Measurements from ENCODE around the gene PIWIL4.

- PRO-cap: unidirectional peak, minus-strand start at chr11:93742019
- RAMPAGE, long total RNA: no peak
Measured at GRCh38 chr11:93741762-93742488, 453 bp downstream of the C11orf54 start.

DNA sequence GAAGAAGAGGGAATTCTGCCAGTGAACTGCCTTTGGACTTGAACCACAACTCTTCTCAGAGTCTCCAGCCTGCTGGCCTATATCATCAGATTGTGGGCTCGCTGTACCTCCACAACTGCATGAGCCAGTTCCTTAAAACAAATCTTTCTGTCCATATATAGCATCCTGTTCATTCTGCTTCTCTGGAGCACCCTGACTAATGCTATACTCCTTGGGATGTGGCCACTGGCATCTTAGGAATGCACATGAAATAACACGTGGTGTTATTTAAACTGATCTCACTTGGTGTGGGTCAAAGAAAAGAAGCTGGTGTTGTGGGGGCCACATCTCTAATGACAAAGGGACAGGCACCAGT, 58.3 kb upstream of the VSTM5 start:
- PRO-cap: no peak
- RAMPAGE, long total RNA: no peak

DNA sequence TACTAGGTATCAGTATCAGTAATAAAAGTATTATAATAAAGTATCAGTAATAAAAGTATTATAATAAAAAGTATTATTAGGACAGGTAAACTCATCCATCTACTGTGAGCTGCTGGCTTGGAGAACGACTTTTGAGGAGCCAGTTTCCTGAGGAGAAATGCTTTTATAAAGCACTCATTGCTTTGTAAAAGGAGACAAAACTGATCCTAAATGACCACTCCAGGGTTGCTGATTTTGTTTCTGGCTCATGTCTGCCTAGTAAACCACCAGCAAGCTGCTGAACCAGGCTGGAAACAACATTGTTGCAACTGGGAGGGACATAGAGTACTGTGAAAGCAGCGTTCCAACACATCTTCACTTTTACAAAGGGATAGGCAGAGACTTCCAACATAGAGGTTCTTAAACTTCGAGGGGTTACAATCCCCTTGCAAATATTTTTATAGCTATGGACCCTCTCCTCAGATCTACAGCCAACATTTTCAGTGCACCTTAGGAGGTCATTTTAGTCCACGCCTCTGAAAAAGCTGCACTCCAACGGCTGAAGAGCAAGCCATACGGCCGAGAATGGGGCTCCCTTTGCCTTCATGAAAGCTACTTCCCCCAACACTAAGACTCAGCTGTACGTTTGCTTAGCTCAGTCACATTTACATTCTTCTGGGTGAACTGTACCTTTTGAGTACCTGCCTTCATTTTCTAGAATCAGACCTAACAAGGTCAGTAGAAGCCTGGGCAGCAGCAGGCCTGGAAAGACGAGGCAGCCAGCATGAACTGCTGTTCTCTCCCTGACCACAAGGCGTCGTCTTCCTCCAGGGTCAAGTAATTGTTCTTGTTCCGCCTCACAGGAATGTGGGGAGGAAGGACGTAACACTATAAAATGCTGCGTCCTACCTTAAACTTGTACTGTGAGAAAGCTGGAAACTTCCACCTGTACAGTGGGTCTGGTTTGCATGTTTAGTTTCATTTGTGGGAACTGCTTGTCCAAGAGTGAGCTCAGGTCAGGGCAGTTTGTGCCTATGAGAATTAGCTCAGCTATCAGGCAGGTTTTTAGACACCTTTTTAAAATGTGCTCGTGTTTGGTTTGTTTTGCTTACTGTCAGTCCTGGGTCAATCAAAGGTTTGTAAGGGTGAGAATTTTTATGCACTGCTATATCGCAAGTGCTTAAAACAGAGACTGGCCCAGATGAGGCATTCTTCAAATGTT, 54.9 kb downstream of the PANX1 start:
- PRO-cap: no peak
- RAMPAGE, long total RNA: no peak

DNA sequence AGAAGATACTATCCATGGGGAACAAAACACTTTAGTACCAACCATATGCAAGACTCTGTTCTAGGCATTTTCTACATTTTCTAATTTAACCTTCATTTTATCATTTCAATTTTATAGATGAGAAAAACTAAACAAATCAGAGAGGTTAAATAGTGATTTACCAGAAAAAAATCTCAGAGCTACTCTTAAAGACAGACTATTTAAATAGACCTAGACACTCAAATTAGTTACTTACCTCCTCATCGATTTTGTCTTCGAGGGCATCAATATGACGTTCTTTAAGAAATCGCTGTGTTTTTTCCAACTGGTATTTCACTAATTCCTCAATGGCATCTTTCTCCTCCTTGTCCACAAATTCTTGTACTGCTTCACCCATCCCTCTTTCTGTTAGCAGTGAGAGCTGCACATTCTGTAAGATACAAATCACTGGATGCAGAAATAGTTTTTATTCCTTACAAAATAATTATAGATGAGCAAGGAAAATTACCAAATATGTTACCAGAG, 34.4 kb downstream of the MRE11 start:
- PRO-cap: no peak
- RAMPAGE, long total RNA: no peak

- PRO-cap: no peak
- RAMPAGE, long total RNA: no peak
Measured at GRCh38 chr11:94544731-94545952, 1.4 kb downstream of the FUT4 start.

DNA sequence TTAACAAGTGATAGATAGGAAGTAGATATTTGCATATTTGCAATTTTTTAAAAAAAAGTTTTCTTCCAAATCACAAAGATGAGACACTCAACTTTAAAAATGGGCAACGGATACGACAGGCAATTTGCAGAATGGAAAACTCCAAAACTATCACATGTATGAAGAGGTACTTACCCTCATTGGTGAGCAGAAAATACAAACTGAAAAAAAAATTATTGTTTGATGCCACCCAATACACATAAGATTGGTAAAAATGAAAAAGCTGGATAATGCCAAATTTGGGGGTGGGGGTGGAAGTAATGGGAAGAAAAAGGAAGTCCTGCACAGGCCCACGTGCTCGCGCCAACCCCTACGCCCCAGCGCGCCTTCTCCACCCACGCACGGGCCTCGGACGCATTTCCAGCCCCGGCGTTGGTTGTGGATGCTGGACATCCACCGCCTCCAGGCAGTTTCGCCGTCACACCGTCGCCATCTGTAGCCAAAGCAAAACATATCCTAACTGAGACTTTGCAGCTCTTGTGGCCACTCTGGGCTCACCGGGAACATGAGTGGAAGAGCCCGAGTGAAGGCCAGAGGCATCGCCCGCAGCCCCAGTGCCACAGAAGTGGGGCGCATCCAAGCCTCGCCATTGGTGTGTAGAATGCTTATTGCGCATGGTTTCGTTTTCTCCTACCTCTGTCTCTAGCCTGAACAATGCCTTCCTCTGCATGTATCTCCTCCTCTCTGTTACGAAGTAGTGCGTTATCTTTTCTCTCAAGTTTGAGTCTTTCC, at the start of gene PIWIL4:
Gene PIWIL4, plus strand, starts transcription at position 394 of the 771 bp plus-strand sequence.
- PRO-cap: no peak
- RAMPAGE, long total RNA: no peak

GRCh38 chr11:94706274-94706665, 61.9 kb upstream of the AMOTL1 start:
- PRO-cap: no peak
- RAMPAGE, long total RNA: no peak

- PRO-cap: no peak
- RAMPAGE, long total RNA: no peak
Measured at GRCh38 chr11:94750489-94751239, 17.5 kb upstream of the AMOTL1 start.

DNA sequence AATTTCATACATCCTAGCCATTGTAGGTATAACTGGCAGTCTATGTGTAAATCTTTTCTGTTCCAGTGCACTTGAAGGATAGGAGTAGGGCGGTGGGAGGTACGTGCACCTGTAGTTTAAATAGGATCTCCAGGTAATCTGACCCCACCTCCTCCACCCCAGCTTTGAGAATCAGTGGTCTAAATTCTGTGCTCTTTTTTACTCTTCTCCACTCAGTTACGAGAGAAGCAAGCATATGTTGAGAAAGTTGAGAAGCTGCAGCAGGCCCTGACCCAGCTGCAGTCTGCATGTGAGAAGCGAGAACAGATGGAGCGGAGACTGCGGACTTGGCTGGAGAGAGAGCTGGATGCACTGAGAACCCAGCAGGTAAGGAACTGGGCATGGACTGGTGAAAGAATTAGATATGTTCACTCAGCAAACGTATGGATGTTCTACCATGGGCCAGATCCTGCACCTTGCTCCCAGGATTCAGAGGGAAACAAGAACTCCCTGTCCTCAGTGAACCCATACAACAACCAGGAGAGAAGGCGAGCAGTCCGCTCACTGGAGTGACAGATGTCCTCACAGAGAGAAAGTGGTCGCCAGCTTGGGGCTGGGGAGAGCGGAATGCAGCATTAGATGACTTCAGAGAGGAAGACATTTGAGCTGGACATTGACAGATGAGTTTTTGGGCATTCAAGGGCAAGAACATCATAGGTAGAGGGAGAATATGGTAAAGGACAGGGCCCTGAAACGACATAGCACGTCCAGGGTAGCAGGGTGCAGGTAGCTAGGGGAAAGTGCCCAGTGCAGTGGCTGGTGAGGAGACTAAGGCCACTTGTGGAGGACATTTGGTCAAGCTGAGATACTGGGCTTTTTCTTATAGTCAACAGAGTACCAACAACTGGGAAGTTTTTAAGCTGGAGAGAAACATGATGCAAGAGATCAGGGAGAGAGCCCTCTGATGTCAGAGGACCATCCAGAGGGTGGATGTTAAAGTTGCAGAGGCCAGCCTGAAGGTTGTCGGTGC, 85.9 kb downstream of the AMOTL1 start:
- PRO-cap: no peak
- RAMPAGE, long total RNA: no peak

DNA sequence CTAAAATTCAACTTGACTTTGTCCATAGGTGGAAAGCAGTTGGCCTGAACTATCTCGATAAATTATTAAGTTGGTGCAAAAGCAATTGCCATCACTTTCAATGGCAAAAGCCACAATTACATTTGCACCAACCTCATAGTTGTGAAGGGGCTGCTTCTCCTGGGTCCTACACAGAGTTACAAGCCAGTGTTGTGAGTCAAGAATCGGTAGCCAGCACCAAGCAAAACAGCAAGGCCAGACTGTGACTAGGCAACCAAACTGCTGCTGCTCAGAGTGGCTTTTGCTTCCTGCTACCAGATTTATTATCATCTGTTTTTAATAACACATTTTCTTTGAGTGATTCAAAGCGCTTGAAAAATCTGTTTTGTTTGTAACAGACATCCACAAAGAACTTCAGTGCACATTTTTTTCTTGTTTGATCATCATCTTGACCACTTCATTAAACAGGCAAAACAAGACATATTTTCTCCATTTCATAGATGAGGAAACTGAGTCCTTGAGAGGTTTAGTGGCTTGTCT, 40.2 kb downstream of the CWC15 start:
- PRO-cap: no peak
- RAMPAGE, long total RNA: no peak

DNA sequence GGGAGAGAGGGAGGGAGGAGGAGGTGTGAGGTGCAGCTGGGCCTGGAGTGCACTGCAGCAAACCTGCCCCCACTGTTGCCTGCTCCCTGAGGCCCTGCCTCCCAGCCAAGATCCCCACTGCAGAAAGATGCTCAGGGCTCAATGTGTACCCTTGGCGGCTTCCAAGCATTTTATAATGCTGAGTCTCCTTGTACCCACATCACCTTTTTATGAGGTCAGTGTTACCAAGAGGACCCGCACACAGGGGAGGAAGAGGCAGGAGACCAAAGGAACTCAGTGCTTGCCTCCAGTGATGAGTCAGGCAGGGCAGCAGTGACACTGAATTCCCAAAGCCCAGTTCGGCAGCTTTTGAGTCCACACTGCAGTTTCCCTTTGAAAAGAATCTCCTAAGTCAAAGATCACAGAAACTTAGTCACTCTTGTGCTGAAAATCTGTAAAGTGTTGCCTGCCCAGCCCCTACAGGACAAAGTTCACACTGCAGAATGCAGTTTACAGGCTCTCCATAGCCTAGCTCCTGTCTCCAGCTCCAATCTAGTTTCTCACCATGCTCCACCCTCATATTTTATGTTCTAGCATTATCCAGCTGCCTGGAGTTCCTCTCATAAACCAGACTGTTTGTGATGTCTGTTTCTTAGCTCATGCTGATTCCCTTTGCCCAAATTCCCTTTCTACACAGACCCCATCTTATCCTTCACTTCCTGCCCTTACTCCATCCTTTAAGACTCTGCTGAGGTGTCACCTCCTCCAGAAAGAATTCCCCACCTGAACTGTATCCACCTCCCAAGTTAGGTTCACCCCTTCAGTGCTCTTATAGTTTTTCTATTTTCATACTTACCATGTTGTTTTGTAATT, 3.3 kb downstream of the ENDOD1 start:
- PRO-cap: no peak
- RAMPAGE, long total RNA: no peak

DNA sequence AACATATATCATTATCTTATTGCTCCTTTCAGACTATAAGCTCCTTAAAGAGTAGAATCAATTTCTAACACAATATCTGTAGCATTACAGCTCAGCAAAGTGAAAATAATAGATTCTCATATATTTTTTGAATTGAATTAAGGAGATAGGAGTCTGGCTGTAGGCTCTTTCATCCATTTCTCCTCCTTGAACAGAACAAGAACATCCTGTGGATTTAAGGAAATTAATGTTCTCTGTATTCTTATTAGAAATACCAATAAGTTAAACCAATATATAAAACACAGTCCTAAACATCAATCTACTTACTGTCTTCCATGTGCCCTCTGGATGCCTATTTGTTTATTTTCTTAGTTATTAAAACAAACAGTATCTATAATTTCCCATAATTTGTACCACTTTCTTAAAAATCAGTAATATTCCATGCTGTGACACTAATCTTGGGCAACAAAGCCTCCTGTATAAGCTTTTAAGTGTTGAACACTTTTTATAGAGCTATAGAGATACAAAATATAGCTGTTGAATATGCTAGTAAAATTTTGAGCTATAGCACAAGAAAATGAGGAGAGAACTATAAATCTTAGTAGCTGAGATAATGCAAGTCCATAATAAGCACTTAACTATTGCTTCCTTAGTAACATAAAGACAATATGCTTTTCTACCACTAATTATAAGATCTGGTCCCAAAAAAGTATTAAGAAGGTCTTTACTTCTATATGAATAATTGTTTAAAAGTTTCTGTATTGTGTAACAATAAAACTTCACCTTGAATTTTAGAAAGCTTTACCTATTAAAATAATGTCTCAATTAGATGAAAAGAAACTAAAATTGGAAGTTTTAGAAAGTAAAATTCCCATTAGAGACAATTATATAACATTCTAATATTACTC, 28.6 kb downstream of the SESN3 start:
- PRO-cap: no peak
- RAMPAGE, long total RNA: no peak

DNA sequence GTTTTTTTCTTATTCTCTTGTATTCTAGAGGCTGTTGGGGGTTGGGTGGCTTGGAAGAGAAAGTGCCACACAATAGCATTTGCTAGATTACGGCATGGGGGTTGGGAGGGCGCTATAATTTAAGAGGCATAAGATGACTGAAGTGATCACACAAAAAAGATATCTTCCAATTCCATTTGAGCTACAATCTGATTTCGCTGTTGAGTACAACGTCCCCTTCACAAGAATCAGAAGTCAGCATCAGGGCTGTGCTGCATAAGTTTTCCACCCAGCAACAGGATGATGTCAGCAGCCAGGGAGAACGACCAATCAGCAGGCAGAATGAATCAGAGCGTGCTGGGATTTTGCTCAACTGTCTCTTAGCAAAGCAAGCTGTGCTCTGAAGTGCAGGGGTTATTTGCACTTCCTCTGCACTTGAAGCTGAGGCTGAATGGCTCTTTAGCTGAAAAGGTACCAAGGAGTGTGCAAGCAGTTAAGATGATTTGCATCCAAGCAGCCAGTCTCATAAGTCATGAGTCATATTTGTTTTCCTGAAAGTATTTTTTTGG, 23.2 kb upstream of the SESN3 start:
- PRO-cap: bidirectional peak, plus-strand start at position 370 of the sequence, minus-strand start at position 229 of the sequence
- RAMPAGE, long total RNA: no peak

GRCh38 chr11:95256226-95256913, 25.4 kb upstream of the SESN3 start:
- PRO-cap: no peak
- RAMPAGE, long total RNA: no peak

GRCh38 chr11:95335730-95336564, 104.9 kb upstream of the SESN3 start:
- PRO-cap: no peak
- RAMPAGE, long total RNA: no peak

DNA sequence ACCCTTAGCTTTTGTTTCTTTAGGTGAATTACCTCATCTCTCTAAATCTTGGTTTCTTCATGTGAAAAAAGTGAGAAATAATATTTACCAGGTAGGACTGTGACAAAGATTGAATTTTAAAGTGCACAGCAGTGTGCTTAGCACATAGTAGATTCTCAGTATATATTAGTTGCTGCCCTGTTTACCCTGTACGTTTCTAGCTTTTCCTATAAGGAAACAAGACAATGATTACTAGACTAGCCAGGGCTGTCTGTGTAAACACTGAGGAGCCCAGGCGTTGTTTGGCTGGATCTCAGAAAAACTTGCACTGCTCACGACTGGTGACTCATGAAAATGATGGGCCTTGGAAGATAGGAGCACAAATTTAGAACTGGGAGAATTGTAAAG, 277.0 kb downstream of the FAM76B start:
- PRO-cap: no peak
- RAMPAGE, long total RNA: no peak

DNA sequence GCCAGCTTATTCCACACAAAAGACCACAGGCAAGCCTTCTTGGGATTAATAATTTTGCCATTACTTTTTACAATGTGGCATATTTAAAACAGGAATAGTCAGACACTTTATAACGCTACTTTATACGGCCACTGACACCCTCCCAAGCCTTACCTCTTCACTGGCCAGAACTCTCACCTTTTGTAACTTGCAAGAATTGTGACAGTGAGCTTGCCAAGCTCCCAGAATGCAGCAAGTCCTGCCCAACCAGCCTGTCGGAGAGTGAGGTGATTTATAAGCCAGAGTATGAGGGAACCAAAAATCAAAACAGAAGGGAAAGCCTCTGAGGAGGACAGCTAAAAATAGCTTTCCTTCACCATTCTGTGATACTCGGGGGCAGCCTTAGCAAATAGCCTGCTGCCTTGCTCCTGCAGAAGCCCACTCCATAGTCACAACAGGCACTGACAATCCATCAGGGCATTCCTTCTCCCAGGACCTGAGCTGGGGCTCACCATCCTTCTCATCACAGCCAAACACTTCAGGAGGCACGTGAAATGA, 229.7 kb downstream of the FAM76B start:
- PRO-cap: no peak
- RAMPAGE, long total RNA: no peak

DNA sequence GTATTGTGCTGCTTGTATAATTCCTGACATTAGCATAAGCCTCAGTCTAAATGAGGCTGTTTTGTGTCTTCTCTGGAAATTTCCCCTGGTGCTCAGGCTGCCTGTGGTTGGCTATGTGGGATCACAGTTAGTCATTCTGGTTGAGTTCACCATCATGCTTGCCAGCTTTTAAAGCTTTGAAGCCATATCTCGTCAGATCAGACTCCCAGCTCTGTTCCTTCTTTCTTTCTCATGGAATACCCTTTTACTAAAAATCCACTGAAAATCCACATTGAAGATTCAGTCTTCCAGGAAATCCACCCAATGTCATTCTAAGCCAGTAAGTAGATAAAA, 106.9 kb downstream of the FAM76B start:
- PRO-cap: unidirectional peak, plus-strand start at position 134 of the sequence
- RAMPAGE, long total RNA: no peak

DNA sequence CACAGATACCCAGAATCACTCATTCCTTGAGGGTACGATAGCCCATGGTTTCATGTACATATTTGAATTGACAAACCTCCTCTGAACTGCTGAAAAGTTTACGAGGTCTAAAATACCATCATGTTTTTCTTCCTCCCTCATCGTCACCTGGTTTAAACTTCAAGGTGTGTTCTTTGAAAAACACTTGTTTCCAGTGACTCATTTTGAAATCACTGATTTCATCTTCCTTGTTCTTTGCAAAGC, 100.8 kb downstream of the FAM76B start:
- PRO-cap: no peak
- RAMPAGE, long total RNA: no peak

DNA sequence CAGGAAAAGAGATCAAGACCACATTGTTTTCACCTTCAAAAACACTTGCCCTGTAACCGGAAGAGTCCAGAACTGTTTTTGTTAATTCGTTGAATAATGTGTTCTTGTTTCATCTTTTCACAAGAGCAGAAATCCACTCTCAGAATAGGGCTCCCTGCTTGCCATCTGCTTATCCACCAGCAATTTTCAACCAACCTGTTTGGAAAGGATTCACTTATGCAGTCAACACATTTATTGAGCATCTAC, 100.6 kb downstream of the FAM76B start:
- PRO-cap: no peak
- RAMPAGE, long total RNA: no peak